Thoracic aorta endothelial cell (primary cell): ENCODE measurements around the gene MBOAT2.

DNA sequence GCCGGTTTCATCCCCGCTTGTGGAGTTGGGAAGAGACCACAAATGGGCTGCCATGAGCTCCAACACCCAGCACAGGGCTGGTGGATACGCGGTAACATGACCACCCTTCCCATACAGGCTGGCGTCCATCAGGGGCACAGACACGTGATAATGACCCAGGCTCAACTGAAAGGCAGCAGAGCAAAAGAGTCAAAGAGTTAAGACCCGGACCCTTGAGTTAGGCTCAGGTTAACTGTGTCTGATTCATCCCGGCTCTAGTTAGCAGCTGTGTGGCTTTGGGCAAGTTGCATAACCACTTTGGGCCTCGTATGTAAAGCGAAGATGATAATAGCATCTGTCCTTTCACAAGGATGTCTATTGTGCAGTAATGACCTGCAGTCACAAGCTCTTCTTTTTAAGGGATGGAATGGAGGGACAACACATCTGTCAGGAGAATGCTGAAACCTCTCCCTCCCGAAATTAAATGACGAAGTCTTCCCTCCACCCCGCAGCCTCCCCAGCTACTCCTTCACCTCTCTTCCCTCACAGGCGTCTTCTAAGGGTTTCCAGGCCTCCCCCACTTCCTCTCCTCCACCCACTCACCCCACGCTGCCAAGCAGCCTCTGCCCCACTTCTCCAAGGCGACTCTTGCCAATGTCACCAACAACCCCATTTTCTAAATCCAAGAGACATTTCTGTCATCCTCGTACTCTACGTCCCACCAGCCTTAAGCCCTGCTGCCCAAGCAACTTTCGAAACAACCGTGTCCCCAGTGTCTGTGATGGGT is 135.2 kb upstream of the ID2 start:
- CAGE, long polyA plus RNA, result no peak

DNA sequence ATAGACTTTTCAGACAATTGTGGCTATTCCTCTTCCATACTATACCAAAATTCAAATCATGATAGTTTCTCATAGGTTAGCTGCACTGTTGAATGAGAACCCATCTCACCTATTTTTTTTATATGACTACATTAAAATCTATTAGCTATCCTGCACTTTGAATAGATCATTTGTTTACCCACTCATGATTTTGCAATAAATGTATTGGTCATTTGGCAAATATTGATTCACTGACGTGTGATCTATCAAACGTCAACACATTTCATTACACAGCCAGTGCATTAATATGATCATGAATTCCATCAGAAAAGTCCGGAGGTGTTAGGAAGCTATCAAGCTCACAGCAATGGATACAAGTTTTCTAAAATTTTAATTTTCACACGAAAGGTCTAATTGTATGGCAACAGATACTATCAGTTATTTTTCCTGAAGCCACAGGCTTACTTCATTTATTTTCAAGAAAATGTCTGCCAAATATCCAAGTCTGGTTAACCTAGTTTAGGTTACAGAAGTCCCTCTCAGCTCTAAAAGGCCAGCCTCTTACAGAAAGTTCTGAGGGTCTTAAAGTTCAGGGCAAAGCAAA is 128.2 kb upstream of the ID2 start:
- CAGE, long polyA plus RNA, result no peak

GRCh38 chr2:8625540-8626038 is 56.3 kb upstream of the ID2 start:
- CAGE, long polyA plus RNA, result no peak

DNA sequence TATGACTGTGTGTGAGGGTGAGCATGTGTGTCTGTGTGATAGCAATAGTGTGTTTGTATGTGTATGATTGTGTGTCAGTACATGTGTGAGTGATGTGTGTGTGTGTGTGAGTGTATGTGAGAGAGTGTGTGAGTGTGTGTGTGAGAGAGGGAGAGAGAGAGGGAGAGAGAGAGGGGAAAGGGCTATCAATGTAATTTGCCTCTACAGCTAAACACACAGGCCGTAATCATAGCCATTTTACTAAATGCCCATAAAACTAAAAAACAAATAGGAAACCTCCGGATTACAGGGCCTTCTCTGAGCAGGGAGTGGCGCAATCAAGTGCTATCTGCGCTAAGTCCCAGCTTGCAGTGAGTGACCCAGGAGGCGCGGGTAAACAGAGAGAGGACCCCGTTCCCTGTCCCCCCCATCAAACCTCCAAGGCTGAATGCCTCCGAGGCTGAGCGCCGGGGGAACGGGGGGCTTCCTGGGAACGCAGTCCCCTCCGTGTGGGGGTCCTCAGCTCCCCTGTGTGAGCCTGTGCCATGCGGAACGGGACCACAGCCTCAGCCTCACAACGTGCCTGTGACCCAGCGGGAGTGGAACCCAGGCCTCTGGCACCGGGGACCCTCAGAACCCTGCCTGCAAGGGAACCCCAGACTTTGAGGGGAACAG is 54.8 kb upstream of the ID2 start:
- CAGE, long polyA plus RNA, result no peak

DNA sequence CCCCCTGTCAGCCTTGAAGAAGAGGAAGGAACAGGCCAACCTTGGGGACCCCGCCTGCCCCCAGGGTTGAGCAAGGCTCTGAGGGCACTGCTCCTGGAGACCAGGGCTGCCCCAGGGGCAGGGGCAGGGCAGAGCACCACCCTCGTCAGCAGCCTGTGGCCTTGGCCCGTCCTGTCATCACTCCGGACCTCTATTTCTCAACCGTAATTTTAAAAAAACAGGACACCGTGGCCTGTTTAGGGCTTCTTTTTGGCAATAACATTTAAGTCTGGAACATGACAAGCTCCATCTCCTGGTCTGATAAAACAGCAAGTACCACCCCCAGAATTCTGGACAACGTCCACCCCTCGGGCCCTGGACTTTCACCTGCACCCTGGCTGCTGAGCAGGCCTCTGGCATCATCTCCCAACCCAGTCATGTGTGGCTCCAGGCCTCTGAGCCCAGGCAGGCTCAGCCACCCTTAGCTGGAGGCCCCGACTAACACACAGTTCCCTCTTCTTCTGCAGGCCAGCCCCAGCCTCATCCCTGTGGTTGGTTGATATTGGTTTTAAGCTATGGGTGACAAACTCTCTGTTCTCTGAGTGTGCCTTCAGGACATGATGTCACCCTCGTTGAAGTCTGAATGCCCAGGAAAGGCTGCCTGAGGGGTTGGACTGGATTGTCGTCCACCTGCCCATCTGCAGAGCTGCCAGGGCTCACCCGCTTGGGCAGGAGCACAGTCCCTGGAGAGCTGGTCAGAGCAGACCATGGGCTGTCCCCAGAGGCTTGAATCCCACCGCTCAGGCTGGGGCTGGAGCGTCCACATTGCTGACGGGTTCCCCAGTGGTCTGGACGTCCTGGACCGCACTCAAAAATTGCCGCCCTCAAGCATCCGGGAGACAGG is 22.5 kb upstream of the ID2 start:
- CAGE, long polyA plus RNA, result no peak

GRCh38 chr2:8679609-8679844 is 2.3 kb upstream of the ID2 start:
- CAGE, long polyA plus RNA, result no peak

GRCh38 chr2:8680090-8680848 is 1.6 kb upstream of the ID2 start:
- CAGE, long polyA plus RNA, result no peak

DNA sequence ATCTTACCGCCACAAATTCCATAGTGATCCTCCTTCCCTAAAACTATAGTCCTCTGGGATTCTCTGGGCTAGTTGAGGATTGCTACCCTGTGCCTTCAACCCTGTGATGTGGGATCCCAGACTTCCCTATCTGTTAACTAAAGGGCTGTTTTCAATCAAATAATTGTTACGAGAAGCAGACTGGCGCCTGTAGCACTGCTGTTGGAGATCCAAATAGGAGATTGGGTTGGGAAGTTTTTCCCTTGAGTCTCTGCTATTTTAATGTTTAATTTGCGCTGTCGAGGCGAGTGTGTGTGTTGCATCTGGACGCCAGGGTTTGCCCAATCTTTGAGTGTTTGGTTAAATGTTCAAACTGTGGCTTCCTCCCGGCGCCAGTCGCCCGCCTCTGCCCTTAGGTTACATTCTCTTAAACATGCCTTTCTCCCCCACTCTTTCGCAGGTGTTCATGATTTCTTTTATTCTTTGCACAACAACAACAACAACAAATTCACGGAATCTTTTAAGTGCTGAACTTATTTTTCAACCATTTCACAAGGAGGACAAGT is 1.5 kb downstream of the ID2 start:
- CAGE, long polyA plus RNA, result no peak

DNA sequence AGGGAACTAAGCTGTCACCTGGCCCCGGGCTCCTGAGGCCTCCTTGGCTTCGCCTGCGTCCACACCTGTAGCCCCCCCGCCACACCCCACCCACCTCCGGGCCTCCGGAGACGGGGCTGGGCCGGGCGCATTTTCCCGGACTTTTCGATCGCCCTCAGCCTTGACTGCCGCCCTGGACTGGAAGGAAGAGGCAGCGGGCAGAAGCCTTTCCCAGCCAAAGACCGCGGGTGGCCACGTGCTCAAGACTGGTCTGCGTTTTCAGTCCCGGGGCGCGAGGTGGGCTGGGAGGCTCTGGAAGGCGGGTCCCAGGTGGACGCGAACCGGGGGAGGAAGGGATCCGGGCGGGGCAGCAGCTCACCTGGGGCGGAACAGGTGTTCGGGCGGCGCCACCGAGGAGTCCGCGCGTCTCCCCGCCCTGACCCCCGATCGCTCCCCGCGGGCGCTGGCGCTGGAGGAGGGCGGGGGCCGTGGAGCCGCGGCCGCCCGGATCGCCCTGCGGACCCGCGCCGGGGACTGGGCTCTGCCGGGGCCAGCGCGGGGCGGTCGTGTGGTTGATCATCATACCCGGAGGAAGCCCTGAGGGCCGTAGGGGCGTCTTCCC is 3.2 kb downstream of the ID2 start:
- CAGE, long polyA plus RNA, result no peak

DNA sequence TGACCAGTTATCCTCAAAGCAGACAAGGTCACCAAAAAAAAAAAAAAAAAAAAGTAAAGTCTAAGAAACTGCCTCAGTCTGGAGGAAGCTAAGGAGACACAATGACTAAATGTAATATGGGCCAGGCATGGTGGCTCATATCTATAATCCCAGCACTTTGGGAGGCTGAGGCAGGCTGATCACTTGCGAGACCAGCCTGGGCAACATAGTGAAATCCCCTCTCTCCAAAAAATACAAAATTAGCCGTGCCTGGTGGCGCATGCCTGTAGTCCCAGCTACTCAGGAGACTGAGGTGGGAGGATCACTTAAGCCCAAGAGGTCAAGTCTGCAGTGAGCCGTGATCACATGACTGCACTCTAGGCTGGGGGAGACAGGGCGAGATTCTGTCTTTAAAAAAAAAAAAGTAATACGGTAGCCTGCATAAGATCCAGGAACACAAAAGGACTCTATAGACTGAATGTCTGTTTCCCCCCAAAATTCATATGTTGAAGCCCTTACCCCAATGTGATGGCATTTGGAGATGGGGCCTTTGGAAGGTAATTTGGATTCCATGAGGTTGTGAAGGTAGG is 17.2 kb downstream of the MBOAT2 start:
- CAGE, long polyA plus RNA, result no peak

DNA sequence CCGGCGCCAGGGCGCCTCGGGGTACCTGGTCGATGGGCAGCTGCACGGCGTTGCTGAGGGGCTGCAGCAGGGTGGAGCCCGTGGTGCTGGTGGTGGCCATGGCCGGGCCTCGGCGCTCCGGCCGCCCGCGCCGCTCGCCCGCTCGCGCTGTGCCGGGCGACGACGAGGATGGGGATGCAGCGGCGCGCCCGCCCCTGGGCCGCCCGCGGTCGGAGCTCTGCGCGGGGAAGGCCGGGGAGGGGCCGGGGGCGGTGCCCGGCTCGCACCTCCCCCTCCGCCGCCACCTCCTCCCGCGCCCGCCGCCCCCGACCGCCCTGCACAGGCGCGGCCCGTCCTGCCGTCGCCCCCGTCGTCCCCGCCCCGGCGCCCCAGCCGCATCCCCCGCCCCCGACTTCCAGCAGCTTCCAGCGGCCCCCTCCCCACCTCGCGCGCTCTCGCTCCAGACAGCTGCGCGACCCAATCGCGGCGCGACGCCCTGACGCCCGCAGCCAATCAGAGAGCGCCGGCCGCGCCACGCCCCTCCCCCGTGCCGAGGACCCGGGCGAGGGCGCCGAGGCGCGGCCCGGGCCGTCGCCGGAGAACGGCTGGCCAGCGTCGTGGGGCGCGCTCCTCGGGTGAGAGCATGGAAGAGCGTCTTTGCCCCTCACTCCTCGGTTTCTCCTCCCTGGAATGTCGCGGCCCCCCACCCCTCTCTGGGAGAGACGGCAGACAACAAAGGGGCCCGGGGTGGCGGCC is at the start of gene MBOAT2:
Gene MBOAT2, minus strand, starts transcription at position 170 of the 735 bp plus-strand sequence.
- CAGE, long polyA plus RNA, result no peak

DNA sequence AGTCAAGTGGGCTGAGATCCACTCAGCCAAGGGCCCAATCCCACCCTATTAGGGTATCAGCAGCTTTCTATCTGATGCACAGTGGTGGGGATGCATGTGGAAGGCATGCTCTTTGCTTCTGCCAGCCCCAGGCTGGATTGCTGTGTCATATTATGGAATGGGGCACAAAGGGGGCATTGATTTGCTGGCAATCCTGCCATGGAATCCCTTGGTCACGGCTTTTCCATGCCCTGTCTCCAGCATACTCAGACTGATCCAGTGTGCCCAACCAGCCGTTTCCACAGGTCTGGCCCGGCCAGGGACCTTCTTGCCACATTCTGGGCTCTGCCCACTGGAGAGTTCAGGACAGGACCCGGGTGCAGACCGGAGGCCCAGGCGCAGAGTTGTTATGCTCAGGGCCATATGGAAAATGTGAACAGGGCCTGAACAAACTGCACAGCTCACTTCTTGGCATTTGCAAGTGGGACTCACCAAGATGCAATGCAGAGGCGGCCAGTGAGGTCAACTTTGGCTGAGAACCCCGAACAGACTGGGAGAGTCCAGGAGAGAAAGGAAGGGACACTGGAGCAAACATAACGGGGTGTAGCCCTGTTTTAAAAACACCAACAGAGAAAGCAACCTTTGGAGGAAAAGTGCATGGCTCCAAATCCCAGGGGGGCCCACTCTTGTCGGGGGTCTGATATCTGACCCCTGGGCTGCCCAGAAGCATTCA is 15.6 kb upstream of the ASAP2 start:
- CAGE, long polyA plus RNA, result no peak

GRCh38 chr2:9206933-9207433 is 371 bp downstream of the ASAP2 start:
- CAGE, long polyA plus RNA, result no peak

GRCh38 chr2:9211529-9212111 is 5.0 kb downstream of the ASAP2 start:
- CAGE, long polyA plus RNA, result no peak

DNA sequence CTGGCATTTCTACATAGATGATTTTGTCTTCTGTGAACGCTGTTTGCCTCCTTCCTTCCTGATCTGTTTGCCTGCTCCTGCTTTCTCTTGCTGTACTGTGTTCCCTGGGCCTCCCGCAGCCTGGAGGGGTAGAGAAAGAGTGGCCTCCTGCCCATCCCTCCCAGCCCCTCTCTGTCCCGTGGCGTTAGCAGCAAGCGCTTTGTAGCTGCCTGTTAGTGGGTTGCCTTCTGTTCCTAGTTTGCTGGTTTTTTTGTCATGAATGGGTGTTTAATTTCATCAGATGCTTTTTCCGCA is 32.2 kb downstream of the ASAP2 start:
- CAGE, long polyA plus RNA, result no peak

DNA sequence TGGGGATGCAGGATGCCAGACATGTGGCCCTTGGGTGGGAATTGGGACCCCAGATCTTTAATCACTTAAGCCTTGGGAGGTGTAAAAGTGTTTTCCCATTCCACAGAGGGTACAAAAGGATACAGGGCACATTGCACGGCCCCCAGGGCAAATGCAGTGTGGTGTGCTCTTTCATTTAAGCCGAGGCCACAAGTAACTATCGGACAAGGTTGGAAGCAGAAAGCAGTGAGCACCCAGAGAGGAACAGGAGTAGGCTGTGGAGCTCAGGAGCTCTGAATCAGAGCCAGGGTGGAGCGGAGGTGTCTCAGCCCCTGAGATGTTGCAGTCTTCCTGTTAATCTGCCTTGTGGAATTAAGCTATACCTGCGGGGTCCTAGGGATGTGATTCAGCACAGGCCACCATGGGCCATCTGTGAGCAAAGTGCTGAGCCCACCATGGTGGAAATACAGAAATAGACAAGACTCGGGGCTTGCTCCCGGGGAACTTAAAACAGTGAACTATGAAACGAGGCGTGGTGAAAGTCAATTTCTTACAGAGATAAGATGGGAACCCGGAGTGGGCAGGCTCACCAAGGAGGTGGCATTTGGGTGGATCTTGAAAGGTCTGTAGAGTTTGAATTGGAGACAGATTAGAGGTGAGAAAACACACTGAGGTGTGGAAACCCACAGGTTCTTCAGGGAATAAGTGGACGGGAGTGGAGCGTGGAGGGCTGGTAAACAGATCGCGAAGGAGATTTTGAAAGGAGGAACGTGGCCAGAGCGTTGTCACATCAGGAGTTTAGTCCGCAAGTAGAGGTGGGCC is 44.0 kb downstream of the ASAP2 start:
- CAGE, long polyA plus RNA, result no peak

GRCh38 chr2:9261118-9261643 is 54.6 kb downstream of the ASAP2 start:
- CAGE, long polyA plus RNA, result no peak

GRCh38 chr2:9311414-9312233 is 105.0 kb downstream of the ASAP2 start:
- CAGE, long polyA plus RNA, result no peak

DNA sequence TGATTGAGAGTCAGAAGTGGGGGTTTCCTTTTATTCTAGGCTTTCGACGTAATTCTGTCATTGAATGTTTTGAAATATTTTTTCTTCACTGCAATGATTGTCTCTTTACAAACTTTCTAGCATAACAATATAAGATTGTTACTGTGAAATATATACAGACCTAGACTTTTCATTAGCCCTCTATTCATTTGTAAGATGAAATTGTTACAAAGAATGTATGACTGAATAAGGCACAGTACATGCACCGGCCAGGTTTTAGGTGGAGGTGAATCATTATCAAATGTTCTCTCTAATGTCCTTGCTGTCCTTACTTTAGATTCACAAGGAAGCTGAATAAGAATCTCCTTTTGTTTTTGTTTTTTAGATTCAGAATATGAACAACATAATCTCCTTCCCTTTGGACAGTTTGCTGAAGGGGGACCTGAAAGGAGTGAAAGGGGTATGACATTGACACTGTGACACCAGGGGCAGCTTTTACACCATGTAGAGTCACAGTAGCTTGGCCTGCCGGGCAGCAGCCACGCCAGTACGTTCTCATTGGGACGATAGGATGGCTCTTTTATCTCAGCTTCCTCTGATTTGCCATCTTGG is 105.1 kb downstream of the ITGB1BP1 start:
- CAGE, long polyA plus RNA, result no peak

GRCh38 chr2:9355787-9356567 is 67.4 kb downstream of the ITGB1BP1 start:
- CAGE, long polyA plus RNA, result no peak